Metastatic Breast Carcinoma in the Ovary (tissue), 3 donors: ENCODE measurements around a stretch of chr14.

DNA sequence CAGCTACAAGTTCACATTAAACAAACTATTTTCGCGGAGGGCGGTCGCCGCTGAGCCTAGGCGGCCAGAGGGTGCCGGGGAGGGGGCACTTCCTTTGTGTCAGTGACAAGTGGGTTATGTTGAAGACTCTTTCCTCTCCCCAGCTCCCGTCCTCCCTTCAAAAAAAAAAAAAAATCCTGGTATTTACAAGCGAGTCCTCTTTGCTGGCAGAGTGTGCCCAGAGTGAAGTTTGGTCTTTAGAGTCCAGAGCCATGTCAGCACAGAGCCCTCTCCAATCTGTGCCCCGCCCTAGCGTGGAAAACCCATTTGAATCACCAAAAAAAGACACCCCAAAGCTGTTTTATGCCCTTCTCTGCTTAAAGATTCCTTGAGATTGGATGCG, 3.4 kb downstream of the NKX2-1 start:
- PRO-cap, 3 experiments, result no peak in any of the 3 experiments

- PRO-cap, 3 experiments, result peak in 1 of 3 experiments; most common plus-strand start chr14:36647291 (in 1)
These were observed 14.8 kb upstream of the PAX9 start for GRCh38 chr14:36646737-36647456.

DNA sequence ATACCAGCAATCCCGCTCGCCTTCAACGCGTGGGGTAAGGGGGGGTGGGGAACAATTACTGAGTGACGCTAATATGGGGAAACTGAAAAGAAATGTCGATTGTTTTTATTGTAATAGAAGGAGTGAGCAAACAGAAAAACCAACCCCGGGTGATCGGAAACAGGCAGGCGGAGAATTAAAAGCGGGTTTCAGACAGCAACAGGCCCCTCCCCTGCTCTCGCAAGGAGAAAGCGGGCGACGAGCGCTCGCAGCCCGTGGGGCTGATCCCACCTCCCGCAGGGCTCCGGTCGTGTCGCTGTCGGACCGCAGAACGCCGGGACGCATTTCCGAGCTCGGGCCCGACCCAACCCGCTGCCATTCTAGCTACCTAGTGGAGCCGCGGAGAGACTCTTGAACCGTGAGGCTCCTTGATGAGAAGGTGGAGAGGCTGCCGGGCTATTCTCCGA, 4.3 kb upstream of the PAX9 start:
- PRO-cap, 3 experiments, result no peak in any of the 3 experiments

DNA sequence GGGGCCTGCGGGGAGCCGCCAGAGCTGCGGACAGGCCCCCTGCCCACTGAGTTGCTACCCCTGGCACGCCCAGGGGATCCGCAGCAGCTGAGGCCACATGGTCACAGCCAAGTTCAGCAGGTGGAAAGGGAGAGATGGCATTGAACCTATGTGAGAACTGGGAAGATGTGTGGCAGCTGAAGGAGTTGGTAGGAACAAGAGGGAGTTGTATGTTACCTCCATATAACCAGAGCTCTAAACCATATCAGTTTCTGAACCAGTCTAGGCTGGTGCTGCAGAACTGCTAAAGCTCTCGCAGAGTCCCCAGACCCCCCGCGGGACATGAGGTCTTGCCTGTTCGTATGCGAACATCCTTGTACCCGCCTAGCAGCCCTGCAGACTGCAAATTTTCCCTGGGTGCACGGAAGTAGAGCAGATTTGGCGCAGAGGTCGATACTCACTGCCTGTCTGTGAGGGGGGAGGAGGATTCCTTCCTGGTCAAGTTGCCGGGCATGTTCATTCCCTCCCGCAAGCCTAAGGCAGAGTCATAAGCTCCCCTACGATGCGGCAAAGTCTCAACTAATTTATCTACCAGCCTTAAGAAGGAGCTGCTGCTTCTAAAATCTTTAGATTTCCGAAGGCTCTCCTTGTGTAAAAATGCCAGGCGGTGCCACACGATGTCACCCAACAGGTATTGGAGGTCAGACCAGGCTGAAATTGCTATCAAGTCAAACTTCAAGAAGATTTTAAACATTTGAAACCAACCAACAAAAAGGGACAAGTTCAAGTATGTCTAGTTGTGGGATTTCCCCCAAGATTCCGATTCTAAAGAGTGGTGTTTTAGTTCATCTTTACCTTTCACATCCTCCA, 1.8 kb upstream of the PAX9 start:
- PRO-cap, 3 experiments, result no peak in any of the 3 experiments

GRCh38 chr14:37546665-37547195, 48.3 kb downstream of the FOXA1 start:
- PRO-cap, 3 experiments, result peak in 1 of 3 experiments; most common minus-strand start chr14:37546969 (in 1)

DNA sequence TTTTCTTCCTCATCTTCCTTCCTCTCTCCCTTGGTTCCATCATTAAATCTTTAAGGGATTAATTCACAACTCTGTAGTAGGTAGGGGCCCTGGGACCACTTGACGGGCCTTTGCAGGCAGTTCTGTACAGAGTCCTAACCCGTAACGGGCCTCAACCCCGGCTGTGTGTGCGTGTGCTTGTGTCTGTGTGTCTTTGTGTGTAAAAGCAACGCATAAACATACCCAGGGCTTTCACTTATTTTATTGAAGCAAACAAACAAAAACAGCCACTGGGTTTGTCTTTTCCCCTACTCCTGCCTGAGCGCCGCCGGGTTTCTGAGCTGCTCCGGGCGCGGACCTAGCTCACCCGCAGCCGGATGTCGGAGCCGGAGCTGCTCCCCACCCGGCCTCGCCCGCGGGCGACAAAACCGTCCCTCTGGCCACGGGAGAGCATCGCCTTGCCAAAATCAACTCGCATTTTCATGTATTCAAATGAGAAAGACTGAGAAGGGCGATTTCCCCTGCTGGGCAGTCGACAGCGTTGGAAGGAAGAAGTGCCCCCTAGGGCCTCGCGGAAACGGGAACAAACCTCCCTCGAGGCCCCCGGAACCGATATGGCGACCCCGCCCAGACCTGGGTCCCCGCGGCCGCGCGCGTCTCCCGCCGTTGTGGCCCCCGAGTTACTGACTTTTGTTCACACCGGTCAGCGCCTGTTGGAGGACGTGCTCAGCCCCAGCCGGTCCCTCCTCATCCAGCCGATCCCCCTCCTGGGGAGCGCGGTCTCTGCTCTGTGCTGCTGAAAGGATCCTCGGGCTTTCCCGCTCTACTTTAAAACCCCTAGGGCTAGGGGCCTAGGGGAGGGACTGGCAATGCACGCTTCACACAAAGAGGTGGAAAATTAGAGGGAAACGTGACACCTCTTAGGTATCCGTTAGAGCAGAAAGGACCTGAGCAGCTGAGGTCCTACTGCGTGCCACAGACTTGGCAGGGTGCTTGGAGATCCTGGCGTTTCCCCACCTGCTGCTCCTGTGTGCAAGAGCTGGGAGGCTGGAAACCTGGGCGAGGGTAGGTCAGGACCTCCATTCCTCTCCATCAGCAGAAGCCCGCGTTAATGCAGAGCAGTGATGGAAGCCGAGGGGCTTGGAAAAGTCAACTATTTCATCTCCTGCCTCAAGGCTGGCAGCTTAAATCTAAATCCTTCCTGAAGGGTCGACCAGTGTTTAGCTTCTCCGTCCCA, 4.2 kb downstream of the TTC6 start:
- PRO-cap, 3 experiments, result peak in 3 of 3 experiments; most common plus-strand start position 510 of the sequence (in 3); most common minus-strand start position 317 of the sequence (in 3)

GRCh38 chr14:38078297-38078937, 129.3 kb upstream of the SSTR1 start:
- PRO-cap, 3 experiments, result no peak in any of the 3 experiments

DNA sequence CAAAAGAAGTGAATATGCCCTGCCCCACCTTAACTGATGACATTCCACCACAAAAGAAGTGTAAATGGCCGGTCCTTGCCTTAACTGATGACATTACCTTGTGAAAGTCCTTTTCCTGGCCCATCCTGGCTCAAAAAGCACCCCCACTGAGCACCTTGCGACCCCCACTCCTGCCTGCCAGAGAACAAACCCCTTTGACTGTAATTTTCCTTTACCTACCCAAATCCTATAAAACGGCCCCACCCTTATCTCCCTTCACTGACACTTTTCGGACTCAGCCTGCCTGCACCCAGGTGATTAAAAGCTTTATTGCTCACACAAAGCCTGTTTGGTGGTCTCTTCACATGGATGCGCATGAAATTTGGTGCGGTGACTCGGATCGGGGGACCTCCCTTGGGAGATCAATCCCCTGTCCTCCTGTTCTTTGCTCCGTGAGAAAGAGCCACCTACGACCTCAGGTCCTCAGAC, 16.9 kb upstream of the SSTR1 start:
- PRO-cap, 3 experiments, result no peak in any of the 3 experiments

- PRO-cap, 3 experiments, result no peak in any of the 3 experiments
These were observed 14.6 kb upstream of the SSTR1 start for GRCh38 chr14:38192862-38193742.

GRCh38 chr14:38207090-38207682, 518 bp upstream of the SSTR1 start:
- PRO-cap, 3 experiments, result no peak in any of the 3 experiments

GRCh38 chr14:38270839-38271119, 14.9 kb upstream of the CLEC14A start:
- PRO-cap, 3 experiments, result no peak in any of the 3 experiments

- PRO-cap, 3 experiments, result no peak in any of the 3 experiments
These were observed 73.0 kb downstream of the SEC23A start for GRCh38 chr14:39029683-39030788.

DNA sequence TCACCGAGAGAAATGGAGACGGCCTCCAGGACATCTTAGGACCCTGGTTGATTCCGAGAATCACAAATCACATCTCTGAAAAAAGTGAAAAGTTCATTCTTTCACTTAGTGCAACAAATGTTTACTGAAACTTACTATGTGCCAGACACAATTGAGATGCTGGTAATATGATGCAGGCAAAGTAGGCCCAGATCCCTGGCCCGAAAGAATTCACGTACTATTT, 465 bp upstream of the SEC23A start:
- PRO-cap, 3 experiments, result no peak in any of the 3 experiments

- PRO-cap, 3 experiments, result no peak in any of the 3 experiments
These were observed 64.4 kb downstream of the FBXO33 start for GRCh38 chr14:39367826-39368251.

DNA sequence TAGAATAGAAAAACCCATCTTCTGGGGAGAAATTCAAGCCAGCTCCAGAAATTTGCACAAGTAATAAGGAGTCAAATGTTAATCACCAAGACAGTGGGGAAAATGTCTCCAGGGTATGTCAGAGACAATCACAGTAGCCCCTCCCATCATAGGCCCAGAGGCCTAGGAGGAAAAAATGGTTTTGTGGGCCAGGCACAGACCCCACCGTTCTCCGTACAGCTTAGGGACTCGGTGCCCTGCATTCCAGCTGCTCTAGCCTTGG, 869.7 kb upstream of the LRFN5 start:
- PRO-cap, 3 experiments, result no peak in any of the 3 experiments

DNA sequence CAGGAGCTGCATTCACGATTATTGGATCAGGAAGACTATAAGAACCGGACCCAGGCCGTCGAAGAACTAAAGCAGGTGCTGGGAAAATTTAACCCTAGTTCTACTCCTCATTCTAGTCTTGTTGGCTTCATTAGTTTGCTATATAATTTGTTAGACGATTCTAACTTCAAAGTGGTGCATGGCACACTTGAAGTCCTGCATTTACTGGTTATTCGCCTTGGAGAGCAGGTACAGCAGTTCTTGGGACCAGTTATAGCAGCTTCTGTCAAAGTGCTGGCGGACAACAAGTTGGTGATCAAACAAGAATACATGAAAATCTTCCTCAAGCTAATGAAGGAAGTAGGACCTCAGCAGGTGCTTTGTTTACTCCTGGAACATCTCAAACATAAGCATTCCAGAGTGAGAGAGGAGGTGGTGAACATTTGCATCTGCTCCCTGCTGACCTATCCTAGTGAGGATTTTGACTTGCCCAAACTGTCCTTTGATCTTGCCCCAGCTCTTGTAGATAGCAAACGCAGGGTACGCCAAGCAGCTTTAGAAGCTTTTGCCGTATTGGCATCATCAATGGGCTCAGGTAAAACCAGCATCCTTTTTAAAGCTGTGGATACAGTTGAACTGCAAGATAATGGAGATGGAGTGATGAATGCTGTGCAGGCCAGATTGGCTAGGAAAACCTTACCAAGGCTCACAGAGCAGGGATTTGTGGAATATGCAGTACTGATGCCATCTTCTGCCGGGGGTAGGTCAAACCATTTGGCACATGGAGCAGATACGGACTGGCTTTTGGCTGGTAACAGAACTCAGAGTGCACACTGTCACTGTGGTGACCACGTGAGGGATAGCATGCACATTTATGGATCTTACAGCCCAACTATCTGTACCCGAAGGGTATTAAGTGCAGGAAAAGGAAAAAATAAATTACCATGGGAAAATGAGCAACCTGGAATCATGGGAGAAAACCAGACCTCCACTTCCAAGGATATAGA, 1.8 kb downstream of the TOGARAM1 start:
- PRO-cap, 3 experiments, result peak in 1 of 3 experiments; most common minus-strand start position 264 of the sequence (in 1)

DNA sequence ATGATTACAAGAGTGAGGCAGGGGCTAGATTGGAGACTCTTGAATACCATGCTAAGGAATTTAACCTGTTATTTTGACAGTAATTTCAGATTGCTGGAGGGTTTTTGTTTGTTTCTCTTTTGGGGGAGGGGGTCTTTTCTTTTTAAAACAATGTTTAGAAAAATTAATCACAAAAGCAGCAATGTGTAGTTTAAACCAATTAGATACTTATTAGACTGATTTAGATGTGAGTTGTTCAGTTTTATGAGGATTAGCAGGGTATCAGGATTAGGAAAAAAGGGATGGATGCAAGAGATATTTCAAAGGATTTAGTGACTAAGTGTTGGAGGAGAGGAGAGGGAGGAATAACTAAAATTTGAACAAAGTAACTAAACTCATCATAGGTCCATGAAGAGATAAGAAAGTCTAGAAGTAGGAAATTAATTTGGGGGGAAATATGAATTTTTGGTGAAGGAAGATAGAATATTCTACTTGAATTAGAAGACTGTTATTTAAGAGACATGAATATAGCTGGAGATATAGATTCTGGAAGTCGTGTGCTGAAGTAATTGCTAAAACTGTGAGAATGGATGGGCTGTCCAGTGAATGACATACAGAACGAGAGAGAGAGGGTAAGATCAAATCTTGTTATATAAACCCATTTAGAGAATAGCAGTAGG, 18.8 kb downstream of the TOGARAM1 start:
- PRO-cap, 3 experiments, result no peak in any of the 3 experiments

GRCh38 chr14:45253723-45254373, 846 bp upstream of the MIS18BP1 start:
- PRO-cap, 3 experiments, result no peak in any of the 3 experiments

DNA sequence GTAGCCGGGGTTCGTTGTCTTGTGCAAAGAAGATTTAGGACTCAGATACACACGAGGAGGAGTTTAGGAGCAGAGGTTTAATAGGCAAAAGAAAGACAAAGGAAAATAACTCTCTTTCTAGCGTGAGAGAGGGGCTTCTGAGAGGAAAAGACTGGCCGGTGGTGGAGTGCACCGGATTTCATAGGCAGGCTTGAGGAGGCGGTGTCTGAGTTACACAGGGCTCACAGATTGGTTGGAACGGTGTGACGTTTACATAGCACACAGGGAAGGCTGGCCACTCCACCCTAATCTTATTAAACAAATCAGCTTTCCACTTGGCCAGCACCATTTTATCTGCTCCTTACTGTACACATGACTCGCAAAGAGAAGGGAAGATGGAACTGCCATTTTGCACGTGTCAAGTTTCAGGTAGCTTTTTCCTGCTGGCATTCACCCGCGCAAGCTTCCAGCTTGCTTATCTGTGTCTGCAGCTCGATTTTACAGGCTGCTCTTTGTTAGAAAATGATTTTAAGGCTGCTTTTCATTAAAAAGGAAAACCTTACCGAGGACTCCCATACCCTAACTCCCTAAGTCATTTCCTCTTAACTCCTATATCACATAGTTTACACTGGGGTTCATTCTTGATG, 587.7 kb downstream of the RPL10L start:
- PRO-cap, 3 experiments, result peak in 1 of 3 experiments; most common minus-strand start position 153 of the sequence (in 1)

- PRO-cap, 3 experiments, result no peak in any of the 3 experiments
These were observed 599.4 kb upstream of the MDGA2 start for GRCh38 chr14:48274718-48275247.